Stomach (tissue), 7 donors: ENCODE measurements around the genes TUBAL3 and NET1.

DNA sequence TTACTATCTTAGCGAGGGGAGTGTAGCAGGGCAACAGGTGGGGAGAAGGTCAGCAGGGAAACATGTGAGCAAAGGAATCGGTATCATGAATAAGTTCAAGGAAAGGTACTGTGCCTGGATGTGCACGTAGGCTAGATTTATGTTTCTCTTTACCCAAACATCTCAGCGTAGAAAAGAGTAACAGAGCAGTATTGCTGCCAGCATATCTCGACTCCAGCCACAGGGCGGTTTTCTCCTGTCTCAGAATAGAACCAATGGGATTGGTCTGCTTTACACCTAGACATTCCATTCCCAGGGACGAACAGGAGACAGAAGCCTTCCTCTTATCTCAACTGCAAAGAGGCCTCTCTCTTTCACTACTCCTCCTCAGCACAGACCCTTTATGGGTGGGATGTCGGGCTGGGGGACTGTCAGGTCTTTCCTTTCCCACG lies 60.1 kb upstream of the AKR1C1 start:
- PRO-cap: no peak
- RAMPAGE, long total RNA, 5 experiments: no peak in any of the 5 experiments
- RRBS: no CpG with 5 or more reads among the region's 9 CpGs

GRCh38 chr10:4995655-4996012 lies 8.0 kb downstream of the AKR1C2 start:
- PRO-cap: no peak
- RAMPAGE, long total RNA, 5 experiments: start-site peak on the minus strand in 1 of 5 experiments, at chr10:4995778-4995856 at its widest, 16 reads per replicate
- RRBS: no CpG with 5 or more reads among the region's 2 CpGs

GRCh38 chr10:5020199-5020664 lies 16.6 kb upstream of the AKR1C2 start:
- PRO-cap: bidirectional peak, plus-strand start at chr10:5020523, minus-strand start at chr10:5020340
- RAMPAGE, long total RNA, 5 experiments: no peak in any of the 5 experiments
- RRBS: no CpG with 5 or more reads among the region's 5 CpGs

DNA sequence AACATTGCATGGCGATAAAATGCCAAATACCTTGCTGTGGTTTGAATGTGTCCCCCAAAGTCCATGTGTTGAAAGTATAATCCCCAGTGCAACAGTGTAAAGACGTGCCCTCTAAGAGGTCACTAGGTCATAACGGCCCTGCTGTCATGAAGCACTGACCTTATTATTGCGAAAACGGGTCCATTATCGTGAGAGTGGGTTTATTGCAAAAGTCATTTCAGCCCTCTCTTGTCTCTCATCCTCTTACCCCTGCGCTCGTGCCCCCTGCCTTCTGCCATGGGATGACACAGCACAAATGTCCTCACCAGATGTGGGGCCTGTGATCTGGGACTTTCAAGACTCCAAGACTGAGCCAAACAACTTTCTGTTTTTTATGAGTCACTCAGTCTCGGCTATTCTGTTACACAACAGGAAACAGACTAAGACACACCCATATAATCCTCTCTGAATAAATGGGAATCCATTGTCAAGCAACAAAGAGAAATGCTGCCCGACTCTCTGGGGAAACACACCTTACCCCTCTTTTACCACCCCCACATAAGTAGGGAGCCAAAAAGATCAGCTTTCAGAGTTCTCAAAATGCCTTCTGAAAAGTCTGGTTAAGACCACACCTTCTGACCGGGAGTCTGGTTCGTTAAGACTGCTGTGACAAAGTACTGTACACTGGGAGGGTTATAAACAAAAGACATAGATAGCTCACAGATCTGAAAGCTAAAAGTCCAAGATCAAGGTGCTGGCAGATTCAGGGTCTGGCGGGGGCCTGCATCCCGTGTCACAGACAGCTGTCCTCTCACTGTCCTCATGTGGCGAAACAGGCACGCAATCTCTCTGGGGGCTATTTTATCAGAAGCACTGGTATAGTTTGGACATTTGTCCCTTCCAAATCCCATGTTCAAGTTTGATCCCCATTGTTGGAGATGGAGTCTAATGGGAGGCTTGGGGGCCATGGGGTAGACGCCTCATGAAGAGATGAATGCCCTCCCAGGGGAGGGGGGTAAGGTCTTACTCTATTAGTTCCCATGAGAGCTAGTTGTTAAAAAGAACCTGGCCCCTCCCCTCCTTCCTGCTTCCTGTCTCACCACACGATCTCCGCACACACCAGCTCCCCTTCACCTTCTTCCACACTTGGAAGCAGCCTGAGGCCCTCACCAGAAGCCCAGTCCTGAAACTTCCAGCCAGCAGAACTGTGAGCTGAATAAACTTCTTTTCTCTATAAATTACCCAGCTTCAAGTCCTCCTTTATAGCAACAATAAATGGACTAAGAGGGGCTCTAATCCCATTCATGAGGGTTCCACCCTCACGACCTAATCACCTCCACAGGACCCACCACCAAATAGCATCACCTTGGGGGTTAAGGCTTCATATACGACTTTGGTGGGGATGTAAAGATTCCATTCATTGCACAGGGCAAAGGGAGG lies 72.7 kb upstream of the UCN3 start:
- PRO-cap: bidirectional peak, plus-strand start at position 476 of the sequence, minus-strand start at position 349 of the sequence
- RAMPAGE, long total RNA, 5 experiments: no peak in any of the 5 experiments
- RRBS: no CpG with 5 or more reads among the region's 21 CpGs

DNA sequence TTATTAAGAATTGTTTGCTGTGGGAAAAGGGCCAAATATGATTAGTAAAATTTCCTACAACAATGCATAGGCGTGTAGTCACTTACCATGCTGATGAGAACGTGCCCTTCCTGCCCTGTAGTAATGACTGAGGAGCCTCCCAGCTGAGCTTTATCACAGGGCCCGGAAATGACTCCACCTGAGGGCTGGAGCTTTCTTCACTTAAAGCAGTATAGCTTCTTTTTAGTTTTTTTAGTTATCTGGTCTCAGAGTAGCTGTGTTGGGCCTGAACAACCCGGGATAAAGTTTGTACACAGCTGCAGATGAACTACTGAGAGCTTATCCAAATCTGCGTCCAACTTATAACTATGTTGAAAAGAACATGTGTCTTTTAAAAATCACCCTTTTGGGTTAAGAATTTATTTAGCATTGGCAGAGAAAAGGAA lies at the start of gene TUBAL3:
Gene TUBAL3 (minus strand): TSS at position 125 of the 425 bp plus-strand sequence.
- PRO-cap: no peak
- RAMPAGE, long total RNA, 5 experiments: no peak in any of the 5 experiments
- RRBS: no CpG with 5 or more reads among the region's 5 CpGs

DNA sequence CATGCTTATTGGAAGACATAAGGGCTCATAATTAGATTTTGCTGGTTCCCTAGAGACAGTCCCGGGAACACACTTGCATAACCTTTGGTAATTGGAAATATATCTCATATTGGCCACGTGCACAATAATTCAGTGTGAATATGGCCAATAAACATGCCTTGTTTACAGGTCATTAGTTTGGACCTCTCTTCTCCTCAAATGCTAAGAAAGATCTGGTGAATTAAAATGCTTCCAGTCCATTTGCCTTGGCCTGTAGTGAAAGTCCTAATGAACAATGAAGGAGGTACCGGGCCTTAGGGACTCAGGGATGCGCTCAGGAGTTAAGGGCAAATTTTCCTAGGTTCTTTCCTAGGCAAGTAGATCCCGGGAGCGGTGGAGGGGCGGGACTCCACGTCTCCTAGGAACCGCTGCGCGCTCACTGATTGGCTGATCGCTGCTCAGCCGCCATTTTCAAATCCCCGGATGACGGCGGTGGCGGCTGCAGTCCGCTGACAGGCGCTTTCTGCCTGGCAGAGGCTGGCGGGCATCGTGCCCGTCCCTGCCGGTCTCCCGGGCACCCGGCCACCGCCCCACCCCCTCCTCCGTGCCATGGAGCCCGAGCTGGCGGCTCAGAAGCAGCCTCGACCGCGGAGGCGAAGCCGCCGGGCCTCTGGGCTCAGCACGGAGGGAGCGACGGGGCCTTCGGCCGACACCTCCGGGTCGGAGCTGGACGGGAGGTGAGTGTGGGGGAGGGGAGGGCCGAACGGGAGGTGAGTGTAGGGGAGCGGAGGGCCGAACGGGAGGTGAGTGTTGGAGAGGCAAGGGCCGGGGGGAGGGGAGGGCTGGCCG lies at the start of gene NET1:
Gene NET1 (plus strand): TSS at position 453 of the 828 bp plus-strand sequence.
- PRO-cap: unidirectional peak, plus-strand start at position 453 of the sequence; unidirectional peak, plus-strand start at position 611 of the sequence
- RAMPAGE, long total RNA, 5 experiments: start-site peak on the plus strand in 5 of 5 experiments, centred at positions 586 to 618 of the sequence, 129 to 578 reads per replicate
- RRBS: 1% methylated on average over 37 of the region's 50 CpGs

DNA sequence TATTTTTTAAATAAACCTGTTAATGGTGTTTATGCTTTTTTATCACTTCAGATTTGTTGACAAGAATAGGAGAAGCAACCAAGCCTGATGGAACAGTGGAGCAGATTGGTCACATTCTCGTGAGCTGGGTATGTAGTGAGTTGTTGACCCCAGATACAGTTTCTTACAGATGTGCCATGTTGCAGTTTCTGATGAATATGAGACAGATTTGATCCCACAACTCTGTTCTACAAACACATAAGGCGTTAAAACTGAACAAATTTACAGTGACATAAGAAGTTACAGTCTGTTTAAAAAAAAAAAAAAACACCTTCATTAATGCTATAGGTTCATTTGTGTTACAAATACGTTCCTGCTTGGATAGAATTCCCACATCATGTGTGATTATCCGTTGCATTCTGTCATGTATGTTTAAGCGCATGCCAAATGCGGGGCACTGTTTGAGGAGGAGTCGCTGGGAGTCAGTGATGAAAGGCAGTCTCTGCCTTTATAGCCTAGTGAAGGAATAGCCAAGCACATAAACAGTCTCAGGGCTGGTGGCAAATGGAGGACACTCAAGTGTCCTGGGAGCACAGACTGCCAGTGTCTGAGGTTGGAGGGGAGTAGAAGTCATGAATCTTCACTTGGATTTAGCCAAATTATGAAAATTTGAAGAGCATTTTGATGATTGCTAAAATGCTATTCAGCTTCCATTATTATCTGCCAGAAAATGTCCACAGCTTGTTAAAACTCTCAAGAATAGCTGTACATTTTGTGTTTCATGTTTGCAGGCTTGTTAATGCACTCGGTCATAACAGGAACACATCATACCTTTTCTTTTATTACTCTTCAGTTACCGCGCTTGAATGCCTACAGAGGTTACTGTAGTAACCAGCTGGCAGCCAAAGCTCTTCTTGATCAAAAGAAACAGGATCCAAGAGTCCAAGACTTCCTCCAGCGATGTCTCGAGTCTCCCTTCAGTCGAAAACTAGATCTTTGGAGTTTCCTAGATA lies 41.4 kb downstream of the NET1 start:
- PRO-cap: no peak
- RAMPAGE, long total RNA, 5 experiments: no peak in any of the 5 experiments
- RRBS: no CpG with 5 or more reads among the region's 13 CpGs

GRCh38 chr10:5480370-5481105 lies 18.8 kb downstream of the CALML5 start:
- PRO-cap: no peak
- RAMPAGE, long total RNA, 5 experiments: no peak in any of the 5 experiments
- RRBS: no CpG with 5 or more reads among the region's 24 CpGs

- PRO-cap: no peak
- RAMPAGE, long total RNA, 5 experiments: no peak in any of the 5 experiments
- RRBS: no CpG with 5 or more reads among the region's 10 CpGs
Measured at GRCh38 chr10:5528431-5528757, 3.6 kb downstream of the CALML3 start.

DNA sequence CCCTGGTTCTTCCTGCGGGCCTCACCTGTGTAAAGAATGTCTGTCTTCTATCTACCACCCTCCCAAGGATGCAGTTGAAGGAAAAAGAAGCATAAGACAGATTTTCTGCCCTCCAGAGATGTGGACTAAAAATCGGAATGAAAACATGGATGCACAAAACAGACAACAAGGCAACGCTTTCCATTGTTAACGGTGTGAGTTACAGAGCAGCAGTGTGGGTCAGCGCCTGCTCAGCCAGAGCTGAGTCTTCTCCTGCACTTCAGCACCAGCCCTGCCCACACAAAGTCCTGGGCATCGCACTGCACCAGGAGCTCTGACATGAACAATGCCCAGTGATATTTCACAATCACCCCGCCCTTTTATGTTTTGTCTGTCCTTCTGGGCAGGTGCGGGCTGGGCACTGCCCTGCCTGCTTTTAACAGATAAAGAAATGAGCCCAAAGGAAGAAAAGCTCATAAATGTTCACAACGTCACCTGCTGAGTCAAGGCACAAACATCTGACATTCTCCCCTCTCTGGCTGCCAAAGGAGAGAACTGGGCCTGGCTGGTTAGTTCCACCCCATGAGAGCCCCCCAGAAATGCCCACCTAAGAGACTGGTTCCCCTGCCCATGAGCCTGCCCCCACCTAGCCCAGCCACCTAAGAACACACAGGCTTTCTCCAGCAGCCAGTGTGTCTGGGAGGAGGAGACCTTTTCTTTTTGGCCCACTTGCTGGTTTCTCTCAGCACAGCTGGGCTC lies 22.1 kb downstream of the CALML3 start:
- PRO-cap: bidirectional peak, plus-strand start at position 425 of the sequence, minus-strand start at position 289 of the sequence
- RAMPAGE, long total RNA, 5 experiments: no peak in any of the 5 experiments
- RRBS: no CpG with 5 or more reads among the region's 9 CpGs

- PRO-cap: bidirectional peak, plus-strand start at chr10:5548019, minus-strand start at chr10:5547963; bidirectional peak, plus-strand start at chr10:5548290, minus-strand start at chr10:5548085; bidirectional peak, plus-strand start at chr10:5548724, minus-strand start at chr10:5548687
- RAMPAGE, long total RNA, 5 experiments: no peak in any of the 5 experiments
- RRBS: 10% methylated on average over 4 of the region's 23 CpGs
Measured at GRCh38 chr10:5547549-5548900, 23.3 kb downstream of the CALML3 start.

DNA sequence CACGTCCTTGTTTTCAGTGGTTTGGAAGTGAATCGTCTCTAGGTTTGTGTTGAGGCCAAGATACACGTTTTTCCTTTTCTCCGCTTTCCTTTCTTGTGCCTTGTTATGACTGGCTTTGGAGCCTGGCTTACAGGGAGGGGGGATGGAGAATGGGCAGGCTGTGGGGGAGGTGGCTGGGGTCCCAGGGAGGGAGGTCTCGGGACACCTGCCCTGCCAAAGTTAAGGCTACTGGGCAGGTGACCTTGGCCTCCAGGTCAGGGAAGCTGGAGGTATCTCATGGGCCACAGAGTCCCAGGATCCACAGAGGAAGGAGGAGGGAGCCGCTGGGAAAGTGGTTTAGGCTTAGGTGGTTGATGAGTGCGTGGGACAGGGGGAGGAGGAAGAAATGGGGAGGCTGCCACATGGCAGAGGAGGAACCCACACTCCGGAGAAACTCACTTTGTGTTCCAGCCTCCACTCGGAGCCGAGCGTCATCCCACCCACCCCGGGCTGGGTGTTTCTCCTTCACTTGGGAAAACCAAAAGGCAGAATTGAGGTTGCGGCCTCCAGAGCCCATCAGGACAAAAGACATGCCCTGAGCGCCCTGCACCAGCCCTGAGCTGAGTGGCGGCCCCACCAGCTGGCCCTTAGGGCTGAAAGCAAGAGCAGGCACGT lies 46.2 kb downstream of the ASB13 start:
- PRO-cap: no peak
- RAMPAGE, long total RNA, 5 experiments: no peak in any of the 5 experiments
- RRBS: 85% methylated on average over 5 of the region's 16 CpGs

GRCh38 chr10:5620991-5621368 lies 45.4 kb downstream of the ASB13 start:
- PRO-cap: no peak
- RAMPAGE, long total RNA, 5 experiments: no peak in any of the 5 experiments
- RRBS: 88% methylated on average over 10 of the region's 15 CpGs

DNA sequence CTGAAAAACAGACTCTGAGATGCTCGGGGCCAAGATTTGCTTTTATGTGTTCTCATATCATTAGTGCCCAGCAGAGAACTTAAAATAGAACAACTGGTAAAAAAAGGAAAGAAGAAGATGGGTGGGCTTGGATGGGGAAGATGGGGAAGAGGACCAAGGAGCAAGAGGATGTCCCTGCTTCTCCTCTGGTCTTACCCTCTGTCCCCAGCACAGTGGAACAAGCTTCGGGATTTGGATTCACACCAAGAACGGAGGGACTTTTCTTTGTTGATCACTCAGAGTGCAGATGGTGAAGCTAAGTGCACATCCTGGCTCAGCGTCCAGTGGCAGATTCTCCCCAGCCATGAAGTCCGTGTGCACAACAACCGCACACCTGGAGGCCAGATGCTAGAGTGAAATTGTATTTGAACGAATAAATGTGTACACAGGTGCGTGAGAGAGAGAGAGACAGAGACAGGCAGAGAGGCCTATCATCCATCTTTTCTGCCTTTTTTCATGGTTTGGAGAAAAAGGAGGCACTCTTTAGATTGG lies 31.6 kb downstream of the ASB13 start:
- PRO-cap: no peak
- RAMPAGE, long total RNA, 5 experiments: no peak in any of the 5 experiments
- RRBS: no CpG with 5 or more reads among the region's 8 CpGs

GRCh38 chr10:5645164-5645908 lies 21.1 kb downstream of the ASB13 start:
- PRO-cap: bidirectional peak, plus-strand start at chr10:5645514, minus-strand start at chr10:5645392
- RAMPAGE, long total RNA, 5 experiments: no peak in any of the 5 experiments
- RRBS: no CpG with 5 or more reads among the region's 16 CpGs

GRCh38 chr10:5695466-5696148 lies 11.0 kb downstream of the TASOR2 start:
- PRO-cap: no peak
- RAMPAGE, long total RNA, 5 experiments: start-site peak on the plus strand in 1 of 5 experiments, at chr10:5695943-5695984 at its widest, 7 reads per replicate
- RRBS: no CpG with 5 or more reads among the region's 2 CpGs

GRCh38 chr10:5811337-5811801 lies 1.9 kb downstream of the GDI2 start:
- PRO-cap: no peak
- RAMPAGE, long total RNA, 5 experiments: no peak in any of the 5 experiments
- RRBS: no CpG with 5 or more reads among the region's 7 CpGs

GRCh38 chr10:5813989-5815116 lies 1.1 kb upstream of the GDI2 start:
- PRO-cap: unidirectional peak, plus-strand start at chr10:5814081
- RAMPAGE, long total RNA, 5 experiments: no peak in any of the 5 experiments
- RRBS: 3% methylated on average over 1 of the region's 17 CpGs

- PRO-cap: no peak
- RAMPAGE, long total RNA, 5 experiments: start-site peak on the plus strand in 1 of 5 experiments, at chr10:5902939-5903084 at its widest, 5 reads per replicate
- RRBS: no CpG with 5 or more reads among the region's 10 CpGs
Measured at GRCh38 chr10:5902793-5903304, 12.8 kb downstream of the FBH1 start.

- PRO-cap: no peak
- RAMPAGE, long total RNA, 5 experiments: start-site peak on the minus strand in 4 of 5 experiments, at chr10:5960386-5960812 at its widest, 5 to 10 reads per replicate
- RRBS: 82% methylated on average over 2 of the region's 19 CpGs
Measured at GRCh38 chr10:5959981-5960836, 17.1 kb downstream of the IL15RA start.